ENCODE results near the genes SPAST and CRIM1.

DNA sequence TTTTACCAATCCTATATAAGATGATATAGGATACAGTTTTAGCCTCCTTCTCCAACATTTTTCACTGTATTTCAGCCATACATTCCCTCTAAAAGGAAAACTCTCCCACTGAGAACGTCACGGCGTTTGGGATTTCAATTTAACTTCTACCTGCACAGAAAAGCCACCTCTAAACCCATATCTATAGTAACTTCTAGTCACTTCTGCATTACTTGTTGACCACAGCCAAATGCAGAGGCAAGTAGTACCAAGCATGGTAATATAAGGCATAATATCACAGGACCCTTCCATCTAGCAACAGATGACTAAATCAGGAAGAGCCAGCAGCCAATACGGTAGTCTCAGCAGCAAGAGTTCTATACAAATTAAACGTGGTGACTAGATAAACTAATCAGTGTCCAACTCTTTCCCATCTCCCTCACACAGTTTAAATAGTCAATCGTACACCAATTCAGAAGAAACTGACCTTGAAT is 30.2 kb downstream of the MEMO1 start:
- RRBS: no CpG with 5 or more reads among the region's 6 CpGs

DNA sequence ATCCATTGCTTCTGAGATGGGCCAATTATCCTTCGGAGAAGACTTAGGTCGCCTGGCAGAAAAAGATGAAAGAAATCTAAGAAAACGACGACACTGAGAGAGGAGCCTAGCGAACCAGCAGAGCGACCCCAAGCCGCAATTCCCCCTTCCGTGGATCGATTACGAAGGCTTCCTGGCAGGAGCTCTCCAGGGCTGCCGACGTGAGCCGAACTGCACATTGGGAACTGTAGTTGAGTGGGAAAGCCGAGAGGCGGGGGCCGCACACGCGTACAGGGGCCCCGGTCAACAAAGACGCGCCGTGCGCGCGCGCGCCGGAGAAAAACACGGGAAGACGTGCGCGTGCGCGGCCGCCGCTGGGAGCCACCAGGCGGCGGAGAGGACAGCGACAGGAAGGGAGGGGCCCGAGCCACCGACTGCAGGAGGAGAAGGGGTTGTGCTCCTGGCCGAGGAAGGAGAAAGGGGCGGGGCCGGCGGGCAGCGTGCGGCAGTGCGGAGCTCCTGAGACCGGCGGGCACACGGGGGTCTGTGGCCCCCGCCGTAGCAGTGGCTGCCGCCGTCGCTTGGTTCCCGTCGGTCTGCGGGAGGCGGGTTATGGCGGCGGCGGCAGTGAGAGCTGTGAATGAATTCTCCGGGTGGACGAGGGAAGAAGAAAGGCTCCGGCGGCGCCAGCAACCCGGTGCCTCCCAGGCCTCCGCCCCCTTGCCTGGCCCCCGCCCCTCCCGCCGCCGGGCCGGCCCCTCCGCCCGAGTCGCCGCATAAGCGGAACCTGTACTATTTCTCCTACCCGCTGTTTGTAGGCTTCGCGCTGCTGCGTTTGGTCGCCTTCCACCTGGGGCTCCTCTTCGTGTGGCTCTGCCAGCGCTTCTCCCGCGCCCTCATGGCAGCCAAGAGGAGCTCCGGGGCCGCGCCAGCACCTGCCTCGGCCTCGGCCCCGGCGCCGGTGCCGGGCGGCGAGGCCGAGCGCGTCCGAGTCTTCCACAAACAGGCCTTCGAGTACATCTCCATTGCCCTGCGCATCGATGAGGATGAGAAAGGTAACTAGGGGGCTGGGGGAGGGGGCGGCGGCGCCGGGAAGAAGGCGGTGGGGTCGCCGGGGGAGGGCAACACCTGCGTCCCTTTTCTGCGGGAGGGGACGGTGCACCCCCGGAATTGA is at the start of gene SPAST:
Gene SPAST, plus strand, starts transcription at position 344 of the 1,153 bp plus-strand sequence.
- RRBS: under 1% methylated on average over 22 of the region's 118 CpGs

- RRBS: no CpG with 5 or more reads among the region's 4 CpGs
Measured at GRCh38 chr2:32204380-32204955, 38.8 kb downstream of the SLC30A6 start.

DNA sequence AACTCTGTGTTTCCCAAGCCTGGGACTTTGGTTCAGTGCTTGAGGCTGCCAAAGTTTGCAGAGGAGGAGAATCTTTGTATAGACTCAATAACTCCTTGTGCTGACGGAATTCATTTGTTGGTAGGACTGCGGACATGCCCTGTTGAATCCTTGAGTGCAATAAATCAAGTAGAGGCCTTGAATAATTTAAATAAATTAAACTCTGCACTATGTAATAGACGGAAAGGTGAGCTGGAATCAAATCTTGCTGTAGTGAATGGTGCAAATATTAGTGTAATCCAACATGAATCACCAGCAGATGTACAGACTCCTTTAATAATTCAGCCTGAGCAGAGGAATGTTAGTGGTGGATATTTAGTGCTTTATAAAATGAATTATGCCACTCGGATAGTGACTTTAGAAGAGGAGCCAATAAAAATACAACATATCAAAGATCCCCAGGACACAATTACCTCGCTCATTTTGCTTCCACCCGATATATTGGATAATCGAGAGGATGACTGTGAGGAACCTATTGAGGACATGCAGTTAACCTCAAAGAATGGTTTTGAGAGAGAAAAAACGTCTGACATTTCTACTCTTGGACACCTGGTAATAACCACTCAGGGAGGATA is 58.7 kb downstream of the BIRC6 start:
- RRBS: no CpG with 5 or more reads among the region's 8 CpGs

- RRBS: no CpG with 5 or more reads among the region's 6 CpGs
Measured at GRCh38 chr2:32756119-32756376, 128.2 kb downstream of the TTC27 start.

DNA sequence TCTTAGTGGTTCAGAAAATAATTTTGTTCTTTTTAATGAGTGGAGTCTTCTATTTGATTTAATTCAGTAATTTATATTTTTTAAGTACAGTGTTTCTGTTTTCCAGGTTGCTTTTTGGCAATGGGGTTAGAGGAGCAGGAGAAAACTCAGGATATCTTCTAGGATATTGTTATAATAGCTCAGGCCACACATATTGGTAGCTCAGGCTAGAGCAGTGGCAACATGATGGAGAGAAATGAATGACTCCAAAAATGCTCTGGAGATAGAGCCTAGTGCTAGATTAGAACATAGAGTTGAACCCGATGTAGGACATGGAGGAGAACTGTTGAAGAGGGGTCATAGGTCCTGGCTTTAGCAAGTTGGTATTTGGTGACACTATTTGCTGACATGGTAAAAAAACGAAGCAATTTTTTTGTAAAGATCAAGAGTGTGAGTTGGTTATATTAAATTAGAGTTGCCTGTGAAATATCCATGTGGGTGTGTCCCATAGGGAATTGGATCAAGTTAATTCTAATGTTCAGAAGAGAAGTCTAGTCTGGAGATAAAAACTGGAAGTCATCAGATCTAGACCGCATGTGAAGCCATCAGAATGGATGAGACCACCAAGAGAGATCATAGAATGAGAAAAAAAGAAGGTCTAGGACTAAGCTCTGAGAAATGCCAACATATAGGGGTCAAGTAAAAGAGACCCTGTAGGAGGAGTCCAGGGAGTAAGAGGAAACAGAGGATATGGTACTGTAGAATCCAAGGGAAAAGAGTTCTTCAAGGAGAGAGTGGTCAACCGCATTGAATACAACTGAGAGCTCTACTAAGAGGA is 143.0 kb upstream of the RASGRP3 start:
- RRBS: no CpG with 5 or more reads among the region's 4 CpGs

DNA sequence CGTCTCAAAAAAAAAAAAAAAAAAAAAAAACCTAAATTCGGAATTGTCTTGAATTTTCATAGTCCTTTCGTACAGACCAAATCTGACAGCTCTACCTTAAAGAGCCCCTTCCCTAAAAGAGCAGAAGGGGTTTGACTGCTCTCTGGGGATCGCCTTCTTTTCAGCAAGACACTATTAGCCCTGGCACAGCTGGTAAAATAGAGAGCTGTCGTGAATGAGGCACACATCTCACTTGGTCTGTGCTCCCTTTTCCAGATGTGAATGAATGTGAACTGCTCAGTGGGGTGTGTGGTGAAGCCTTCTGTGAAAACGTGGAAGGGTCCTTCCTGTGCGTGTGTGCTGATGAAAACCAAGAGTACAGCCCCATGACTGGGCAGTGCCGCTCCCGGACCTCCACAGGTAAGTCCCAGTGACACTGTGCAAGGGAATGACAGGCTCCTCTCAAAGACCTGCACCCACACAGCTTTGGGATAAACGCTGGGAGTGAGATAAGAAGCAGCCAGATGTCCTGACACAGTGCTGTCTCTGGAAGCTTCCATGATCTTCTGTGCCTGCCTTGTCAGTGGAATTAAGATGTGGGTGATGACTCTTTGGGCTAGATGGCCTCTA is 129.2 kb upstream of the RASGRP3 start:
- RRBS: no CpG with 5 or more reads among the region's 10 CpGs

- RRBS: no CpG with 5 or more reads among the region's 1 CpG
Measured at GRCh38 chr2:33532986-33533214, 56.5 kb downstream of the RASGRP3 start.

DNA sequence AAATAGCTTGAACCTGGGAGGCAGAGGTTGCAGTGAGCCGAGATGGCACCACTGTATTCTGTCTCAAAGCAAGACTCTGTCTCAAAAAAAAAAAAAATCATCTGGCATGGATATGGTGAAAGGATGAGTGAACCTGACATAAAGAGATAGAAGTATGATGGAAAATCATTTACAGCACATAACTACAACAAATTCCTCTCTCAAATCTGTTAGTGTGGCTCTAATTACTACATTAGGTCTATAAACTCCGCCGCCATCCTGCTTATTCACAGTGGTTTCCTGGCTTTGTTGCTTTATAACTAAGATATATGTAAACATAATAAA is 412.5 kb upstream of the FAM98A start:
- RRBS: no CpG with 5 or more reads among the region's 3 CpGs

DNA sequence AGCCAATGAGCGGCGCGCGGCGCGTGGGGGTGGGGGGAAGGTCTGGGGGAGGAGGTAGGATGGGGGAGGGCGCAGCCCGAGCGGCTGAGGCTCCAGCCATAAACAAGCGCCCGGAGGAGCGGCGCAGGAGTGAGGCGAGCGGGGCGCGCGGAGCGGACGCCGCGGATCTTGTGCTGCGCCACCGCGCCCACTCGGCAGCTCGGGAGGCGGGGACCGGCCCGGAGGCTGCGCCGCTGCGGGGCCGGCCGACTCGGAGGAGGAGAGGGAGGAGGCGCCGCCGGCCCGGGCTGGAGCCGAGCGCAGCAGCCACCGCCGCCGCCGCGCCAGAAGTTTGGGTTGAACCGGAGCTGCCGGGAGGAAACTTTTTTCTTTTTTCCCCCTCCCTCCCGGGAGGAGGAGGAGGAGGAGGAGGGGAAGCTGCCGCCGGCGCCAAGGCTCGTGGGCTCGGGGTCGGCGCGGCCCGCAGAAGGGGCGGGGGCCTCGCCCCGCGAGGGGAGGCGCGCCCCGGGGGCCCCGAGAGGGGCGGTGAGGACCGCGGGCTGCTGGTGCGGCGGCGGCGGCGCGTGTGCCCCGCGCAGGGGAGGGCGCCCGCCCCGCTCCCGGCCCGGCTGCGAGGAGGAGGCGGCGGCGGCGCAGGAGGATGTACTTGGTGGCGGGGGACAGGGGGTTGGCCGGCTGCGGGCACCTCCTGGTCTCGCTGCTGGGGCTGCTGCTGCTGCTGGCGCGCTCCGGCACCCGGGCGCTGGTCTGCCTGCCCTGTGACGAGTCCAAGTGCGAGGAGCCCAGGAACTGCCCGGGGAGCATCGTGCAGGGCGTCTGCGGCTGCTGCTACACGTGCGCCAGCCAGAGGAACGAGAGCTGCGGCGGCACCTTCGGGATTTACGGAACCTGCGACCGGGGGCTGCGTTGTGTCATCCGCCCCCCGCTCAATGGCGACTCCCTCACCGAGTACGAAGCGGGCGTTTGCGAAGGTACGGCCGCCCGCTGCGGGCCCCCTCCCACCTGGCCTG is at the start of gene CRIM1:
Gene CRIM1, plus strand, starts transcription at position 126 of the 1,010 bp plus-strand sequence.
- RRBS: 1% methylated on average over 41 of the region's 125 CpGs

GRCh38 chr2:36367228-36367825 is 11.7 kb downstream of the CRIM1 start:
- RRBS: no CpG with 5 or more reads among the region's 3 CpGs

DNA sequence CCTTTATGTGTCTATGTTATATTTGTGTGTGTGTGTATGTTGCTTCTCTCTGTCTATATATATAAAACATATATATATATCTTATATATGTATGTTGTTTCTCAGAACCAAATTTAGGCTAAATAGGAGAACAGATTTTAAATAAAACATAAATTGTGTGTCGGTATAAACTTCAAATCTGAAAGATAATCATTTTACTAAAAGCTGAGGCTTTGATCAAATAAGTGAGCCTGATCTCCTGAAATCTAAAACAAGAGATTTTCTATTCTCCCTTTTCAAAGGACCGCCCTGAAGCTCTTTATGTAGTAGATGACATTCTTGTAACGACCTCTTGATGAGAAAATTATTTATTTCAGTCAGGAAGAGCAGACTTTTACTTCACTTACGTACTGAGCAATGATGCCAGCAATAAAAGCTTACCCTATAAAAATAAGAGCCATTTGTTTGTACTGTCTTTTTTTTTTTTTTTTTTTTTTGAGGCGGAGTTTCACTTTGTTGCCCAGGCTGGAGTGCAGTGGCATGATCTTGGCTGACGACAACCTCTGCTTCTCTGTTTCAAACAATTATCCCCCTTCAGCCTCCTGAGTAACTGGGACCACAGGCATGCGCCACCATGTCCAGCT is 39.1 kb downstream of the CRIM1 start:
- RRBS: no CpG with 5 or more reads among the region's 7 CpGs

GRCh38 chr2:36433438-36434127 is 78.0 kb downstream of the CRIM1 start:
- RRBS: no CpG with 5 or more reads among the region's 7 CpGs

- RRBS: no CpG with 5 or more reads among the region's 14 CpGs
Measured at GRCh38 chr2:36537127-36537649, 60.8 kb downstream of the FEZ2 start.

DNA sequence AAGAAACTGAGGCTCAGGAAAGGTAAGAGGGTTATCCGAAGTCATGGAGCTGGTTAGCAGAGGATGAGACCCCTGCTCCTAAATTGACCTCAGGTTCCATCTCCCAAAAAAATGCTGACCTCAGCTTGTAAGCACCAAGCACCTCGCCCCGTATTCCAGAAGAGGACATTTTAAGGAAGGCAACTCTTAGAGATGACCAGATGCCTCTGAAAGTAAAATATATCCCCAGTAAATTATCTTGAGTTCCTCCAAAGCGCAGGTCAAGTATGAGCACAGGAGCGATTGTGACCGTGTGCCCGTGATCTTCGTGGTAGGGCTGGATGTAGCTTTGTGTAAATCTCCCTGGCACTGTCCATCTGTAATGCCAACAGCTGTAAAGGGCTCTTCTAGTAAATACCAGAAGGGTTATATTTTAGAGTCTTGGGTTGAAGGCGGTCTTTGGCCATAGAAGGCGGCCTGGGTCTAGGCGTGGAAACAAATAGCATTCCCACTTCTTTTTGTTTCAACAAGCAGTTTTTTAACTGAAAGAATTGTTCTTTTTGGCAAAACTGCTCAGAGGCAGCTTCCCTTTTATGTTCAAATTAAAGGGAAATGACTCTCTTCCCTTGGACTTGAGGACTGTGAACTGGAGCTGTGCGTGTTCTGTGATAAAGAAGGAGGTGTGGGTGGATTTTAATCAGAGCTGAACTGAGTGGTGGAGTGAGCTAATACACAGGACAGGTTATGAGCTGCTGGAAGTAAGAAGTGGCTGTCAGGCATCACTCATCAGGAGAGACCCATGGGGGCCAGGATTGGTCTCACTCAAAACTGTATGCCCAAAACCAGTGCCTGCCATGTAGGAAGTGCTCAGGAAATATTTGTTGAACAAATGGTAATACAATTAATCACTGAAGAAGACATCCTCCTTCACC is 56.3 kb downstream of the FEZ2 start:
- RRBS: no CpG with 5 or more reads among the region's 12 CpGs

- RRBS: no CpG with 5 or more reads among the region's 1 CpG
Measured at GRCh38 chr2:36569583-36569878, 28.4 kb downstream of the FEZ2 start.

DNA sequence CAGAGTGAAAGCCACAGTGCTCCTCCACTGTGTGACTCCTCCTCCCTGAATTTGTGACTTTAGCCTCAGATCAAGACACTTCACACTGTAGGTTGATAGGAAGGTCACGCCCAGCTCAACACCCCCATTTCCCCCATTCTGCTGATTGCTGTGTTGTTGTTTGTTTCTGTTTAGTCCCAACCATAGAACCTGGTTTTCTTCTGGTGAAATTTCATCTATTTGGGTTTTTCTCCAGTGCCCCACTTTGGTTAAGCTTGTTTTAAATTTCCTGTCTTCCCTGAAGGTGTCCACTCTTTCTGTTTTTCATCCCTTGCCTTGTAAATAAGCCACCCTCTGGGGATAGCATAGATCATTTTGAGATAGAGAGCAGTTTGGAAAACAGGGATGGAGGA is 102.3 kb downstream of the VIT start:
- RRBS: no CpG with 5 or more reads among the region's 1 CpG

DNA sequence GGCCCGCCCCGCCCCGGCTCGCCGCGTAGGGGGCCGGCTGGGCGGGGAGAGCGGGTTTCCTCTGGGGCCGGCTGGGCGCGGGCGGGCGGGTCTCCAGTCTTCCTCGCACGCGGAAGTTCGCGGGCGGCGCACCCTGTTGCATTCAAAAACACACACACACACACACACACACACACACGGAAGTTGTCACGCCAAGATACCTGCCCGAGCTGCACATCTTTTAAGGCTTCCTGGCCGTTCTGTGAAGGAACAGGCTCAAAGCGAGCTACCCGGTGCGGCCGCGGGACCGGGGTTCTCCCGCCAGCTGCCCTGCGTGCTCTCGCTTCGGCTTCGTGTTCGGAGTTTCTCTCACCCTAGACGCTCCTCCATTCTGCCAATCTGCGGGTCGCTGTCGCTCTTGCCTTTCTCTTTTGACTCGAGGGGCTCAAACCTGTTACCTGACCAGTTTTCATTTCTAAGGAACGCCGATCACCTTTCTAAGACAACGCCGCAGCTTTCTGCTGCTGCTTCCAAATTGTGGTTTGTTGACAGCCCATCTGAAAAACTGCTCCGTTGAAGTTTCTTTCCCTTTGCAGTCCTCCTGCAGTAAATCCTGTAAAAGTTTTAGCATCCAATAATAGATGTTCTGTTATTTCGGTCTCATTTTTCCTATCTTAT is 543 bp upstream of the STRN start:
- RRBS: under 1% methylated on average over 3 of the region's 48 CpGs

DNA sequence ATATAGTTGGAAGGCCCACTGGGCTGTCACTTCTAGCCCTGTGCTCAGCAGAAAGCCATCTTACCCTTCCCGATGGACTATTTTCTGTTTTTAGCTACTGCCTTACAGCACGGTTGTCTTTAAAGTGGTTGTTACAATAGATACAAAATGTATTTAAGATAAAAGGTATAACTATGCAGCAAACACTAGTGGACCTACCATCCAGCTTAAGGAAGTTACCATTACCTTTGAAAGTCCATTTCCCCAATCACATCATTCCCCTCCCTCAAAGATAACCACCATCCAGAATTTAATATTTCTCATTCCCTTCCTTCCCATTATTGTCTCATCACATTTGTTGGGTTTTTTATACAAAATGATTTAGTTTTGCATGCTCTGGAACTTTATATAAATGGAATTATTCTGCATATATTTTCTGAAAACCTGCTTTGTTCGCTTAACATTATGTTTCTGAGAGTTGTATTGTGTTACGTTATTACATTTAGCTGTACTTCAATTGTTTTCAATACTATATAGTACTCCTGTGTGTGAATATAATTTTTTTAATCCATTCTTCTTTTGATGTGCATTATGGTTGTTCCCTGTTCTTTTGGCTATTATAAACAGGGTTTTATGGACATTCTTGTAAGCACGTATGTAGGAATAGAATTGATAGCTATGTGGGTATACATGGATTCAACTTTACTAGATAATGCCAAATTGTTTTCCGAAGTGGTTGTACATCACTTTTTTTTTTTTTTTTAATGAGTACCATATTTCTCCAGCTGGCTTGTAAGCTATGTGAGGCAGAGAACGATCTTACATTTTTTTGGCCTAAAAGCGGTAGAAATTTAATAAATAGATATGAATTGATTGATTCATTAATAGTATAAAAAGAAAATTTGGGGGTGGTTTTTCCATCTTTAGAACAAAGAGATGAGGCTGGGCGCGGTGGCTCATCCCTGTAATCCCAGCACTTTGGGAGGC is 21.8 kb downstream of the GPATCH11 start:
- RRBS: no CpG with 5 or more reads among the region's 10 CpGs